Neural progenitor cell (in vitro differentiated cells): ENCODE measurements around the genes FAT1 and TRIML2.

DNA sequence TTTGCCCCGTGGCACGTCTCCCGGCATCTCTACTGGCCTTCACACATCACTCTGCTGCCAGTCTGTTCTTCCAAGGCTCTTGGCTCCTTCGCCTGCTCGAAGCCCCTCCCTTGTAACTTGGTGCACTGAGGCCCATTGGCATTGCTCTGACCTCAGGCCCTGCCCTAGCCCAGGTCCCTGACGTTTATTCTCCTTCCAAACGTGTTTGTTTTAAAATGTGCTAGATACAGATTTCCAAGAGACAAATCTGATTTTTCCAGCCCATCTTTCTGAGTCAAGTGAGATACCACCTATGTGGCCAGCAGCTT is 2.7 kb upstream of the SORBS2 start:
- RAMPAGE, long total RNA = no peak

- RAMPAGE, long total RNA = no peak
Observed at GRCh38 chr4:185830451-185831146, 18.6 kb upstream of the SORBS2 start.

- RAMPAGE, long total RNA = no peak
Observed at GRCh38 chr4:185849377-185850088, 37.5 kb upstream of the SORBS2 start.

DNA sequence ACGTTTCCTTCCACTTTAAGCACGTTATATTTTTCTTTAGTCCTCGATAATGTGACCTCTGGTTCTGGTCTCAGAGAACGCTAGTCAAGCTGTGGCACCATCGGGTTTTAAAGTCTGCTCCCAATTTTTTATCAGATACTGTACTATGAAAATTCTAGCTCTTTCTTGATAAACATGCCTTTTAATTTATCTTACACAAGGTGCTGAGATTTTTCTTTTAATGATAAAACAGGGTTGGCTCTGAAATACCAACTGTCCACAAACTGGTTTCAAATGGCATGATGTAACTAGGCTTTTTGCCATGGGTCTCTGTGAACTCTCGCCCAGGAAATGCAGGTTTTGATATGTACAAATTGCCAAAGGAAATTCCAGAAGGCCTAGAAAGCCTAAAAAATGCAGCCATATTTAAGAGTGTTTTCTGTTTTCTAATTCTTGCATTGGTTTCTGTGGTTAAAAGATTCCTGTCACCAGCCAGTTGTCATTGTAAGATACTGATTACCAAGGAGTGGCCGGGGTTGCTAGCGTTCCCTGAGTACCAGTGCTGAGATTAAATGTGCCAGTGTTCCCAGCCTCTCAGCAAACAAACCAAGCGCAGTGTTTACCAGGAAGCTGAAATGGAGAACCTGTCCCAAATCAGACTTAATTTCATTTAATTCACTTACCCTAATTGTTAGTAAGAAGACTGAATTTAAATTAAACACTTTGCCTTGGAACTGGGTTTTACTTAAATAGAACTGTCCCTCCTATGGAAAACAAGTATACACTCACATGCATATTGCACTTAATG is 53.9 kb upstream of the SORBS2 start:
- RAMPAGE, long total RNA = no peak

DNA sequence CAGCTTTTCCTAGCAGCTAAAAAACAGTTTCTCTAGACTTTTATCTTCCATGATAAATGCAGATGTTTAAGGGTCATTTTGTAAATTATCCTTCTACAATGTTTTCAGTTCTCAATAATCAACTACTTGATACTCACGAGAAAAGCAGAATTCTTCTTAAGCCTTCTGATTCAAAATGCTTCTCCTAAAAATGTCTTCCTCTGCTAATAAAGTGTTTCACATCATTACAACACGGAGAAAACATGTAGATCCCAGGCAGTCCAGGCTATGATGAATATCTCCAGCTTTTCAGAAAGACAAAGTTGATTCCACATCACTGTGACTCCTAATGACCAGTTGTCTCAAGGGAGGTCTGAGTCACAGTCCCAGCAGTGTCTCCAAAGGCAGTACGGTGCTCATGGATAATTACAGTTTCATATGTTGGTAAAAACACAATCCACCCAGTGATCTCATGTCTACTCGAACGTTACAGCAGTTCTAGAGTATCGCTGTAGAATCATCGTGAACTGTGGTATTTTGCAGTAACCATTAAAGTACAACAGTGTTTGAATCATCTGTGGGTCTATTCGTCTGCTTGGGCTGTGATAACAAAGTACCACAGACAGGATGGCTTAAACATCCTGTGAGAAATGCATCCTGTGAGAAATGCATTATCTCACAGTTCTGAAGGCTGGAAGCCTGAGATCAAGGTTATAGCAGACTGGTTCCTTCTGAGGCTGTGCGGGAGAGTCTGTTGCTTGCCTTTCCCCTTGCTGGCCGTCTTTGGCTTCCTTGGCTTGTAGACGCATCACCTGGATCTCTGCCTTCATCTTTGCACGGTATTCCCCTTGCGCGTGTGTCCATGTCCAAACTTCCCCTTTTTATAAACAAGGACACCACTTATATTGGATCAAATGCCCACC is 121.1 kb upstream of the SORBS2 start:
- RAMPAGE, long total RNA = no peak

DNA sequence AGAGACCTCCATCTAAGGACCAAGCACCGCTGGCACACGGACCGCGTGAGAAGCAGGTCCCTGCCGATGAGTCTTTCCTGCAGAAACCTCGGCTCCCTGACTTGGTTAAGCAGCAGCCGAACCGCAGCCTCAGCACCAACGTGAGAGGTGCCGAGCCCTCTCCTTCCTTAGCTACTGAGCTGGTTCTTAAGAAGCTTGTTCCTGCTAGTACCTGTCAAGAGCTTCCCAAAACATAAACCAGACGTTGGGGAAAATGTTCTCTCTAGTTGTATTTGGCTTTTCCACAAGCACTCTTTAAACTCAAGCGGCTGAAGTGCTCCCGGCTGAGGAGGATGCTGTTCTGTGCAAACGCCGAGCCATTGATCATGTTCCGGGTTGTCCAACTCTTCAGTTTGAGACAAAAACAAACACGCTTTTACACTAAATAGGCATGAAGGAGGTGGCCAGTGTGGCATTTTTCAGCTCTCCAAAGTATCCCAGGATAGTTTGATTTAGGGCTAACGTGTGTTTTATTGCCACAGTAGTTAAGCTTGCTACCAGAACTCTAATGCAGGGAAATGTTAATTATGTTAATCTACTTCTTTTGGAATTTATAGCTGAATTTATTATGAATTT is 29.2 kb upstream of the TLR3 start:
- RAMPAGE, long total RNA = no peak

DNA sequence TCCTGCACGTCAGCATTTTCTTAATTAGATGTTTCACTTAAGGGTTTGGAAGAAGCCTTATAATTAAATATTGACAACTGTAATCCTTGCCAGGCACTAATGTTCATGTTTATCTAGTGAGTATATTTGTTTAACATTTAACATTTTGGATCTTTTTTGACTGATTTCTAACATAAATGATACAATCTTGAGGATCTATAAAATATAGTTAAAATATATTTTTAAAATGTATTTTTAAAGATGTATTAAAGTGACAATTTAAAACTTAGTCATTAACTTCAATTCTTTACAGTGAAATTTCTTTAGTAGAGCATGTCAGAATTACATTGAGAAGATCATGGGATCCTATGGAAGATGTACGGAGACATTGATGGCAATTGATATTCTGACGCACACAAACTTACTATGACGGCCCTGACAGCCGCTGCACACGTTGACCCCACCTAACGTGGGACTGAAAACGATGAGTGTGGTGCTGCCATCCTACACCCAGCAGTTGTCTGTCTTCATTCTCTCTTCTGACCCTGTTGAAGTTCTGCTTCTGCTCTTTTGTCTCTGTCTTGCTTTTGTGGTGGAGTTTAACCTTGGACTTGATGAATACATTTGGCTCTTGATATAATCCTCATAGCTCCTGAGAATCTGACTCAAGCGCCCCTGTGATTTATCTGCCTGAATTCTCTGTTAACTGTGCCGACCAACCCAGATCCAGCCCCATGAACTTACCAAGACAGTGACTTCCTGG is 52.5 kb downstream of the TLR3 start:
- RAMPAGE, long total RNA = no peak

GRCh38 chr4:186151487-186152445 is 39.6 kb upstream of the CYP4V2 start:
- RAMPAGE, long total RNA = no peak

DNA sequence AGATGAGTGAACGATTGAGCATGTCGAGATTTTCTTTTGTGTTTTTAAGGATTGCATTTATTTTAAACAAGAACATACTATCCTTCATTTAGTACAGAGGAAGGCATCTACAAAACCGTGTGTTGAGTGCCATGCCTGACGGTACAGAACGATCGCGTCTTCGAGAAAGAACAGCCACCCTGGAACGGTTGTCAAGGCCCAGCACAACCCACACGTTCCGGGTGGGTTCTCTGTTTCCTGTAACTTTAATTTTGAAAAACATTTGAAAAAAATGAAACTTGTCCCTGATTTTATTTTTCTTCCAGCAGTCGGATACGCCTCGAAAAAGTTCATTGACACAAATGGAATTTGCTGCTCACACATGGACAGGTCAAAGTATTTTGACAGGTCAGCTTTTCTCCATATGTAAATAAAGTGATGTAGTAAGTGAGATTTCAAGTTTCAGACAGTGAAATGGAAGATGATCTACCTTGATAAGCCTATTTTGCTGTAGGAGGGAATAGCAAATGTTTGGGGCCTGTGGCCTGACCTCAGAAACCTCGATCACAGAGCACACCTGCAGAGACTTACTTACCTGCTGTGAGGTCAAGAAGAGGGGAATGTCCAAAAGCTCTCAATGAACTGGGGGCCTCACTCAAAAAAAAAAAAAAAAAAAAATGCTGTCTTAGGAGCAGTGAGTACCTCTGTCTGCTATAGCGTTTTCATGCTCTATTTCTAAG is 24.3 kb upstream of the CYP4V2 start:
- RAMPAGE, long total RNA = no peak

DNA sequence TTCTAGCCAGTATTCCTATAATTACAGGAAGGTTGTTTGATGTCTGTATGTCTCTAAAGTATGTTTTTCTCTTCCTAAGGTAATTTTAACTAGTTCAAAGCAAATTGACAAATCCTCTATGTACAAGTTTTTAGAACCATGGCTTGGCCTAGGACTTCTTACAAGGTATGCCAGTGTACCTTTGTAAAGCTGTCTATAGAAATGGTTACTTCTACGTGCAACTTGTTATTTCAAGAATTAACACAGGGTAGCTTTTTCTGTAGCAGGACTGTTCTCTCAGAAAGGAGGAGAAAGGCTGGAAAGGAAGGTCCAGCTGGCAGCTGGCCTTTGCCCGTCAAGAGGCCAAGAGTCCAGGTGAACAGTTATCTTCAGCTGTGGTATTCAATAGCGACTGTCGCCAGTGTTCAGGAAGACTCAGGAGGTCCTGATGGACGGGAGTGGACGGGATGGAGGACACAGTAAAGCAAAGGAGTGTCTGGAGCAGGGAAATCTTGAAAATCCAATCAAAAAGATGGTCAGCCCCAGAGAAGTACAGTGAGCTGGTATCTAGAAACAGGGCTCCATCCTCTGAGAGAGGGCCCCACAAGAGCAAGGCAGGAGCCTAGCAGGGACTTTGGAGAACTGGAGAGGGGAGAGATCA is 4.7 kb downstream of the CYP4V2 start:
- RAMPAGE, long total RNA = no peak

GRCh38 chr4:186212403-186212962 is 14.8 kb upstream of the KLKB1 start:
- RAMPAGE, long total RNA = no peak

DNA sequence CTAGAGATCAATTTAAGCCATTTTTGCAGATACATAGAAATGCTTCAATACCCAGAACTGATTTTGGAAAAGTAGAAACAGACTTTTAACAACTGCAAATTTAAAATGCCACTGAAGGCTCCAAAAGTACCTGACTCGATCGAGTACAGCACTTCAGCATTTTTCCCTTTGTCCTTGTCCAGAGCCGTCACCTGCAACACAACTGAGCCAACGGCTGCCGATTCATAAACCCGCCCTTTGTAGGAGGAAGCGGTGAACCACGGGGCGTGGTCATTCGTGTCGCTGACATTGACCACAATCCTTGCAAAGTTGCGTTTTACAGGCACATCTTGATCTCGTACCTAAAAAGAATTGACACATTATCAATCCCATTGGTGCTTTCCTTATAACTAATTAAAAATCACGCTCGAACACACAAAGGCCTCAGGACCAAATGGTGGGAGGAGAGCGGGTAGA is 72.7 kb upstream of the MTNR1A start:
- RAMPAGE, long total RNA = no peak

- RAMPAGE, long total RNA = no peak
Observed at GRCh38 chr4:186722764-186723456, 746 bp downstream of the FAT1 start.

DNA sequence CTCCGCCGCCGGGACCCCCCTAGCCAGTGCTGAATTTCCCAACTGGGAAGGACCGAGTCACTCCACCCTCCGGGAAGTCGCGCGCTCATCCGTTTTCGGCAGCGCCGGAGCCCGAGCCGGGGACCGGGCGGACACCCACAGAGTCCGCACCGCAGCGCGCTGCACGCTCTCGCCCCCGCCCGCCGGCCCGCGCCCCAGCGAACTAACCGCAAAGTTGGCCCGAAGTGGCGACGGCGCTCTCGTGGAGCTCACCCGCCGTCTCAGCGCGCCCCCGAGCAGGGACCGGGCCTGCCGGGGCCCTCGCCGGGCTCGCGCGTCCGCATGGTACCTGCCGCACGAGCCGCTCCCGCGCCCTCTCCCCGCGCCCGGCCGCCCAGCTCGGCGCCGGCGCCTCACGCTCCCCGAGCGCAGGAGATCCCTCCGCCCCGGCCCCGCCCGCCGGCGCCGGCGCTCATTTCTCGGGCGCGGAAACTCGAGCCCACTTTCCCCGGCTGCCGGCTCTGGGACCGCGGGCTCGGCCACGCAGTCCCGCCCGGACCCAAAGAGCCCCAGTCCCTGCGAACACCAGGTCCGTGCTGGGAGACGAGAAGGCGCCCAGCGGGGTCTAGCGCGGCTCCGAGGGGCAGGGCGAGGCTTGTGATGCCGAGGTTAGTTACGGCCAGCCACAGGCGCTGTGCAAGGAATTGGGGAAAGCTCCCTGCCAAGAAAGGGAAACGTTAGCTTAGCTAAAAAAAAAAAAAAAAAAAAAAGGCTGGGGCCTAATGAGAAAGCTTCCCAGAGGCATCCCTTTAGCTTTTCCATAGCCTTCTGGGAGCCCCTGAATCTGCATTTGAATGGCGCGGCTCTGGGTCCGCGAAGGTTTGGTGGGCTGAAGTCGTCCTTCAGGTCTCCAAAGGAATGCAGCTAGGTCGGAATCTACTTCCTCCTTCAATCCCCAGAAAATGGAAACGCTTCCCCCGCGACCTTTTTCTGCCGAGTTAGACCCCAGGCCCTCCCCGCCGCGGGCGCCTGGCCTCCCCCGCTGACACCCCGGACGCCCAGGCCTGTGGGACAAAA is at the start of gene FAT1:
TSS of gene FAT1 (minus strand) at position 400 of the 1,056 bp plus-strand sequence.
- RAMPAGE, long total RNA = start-site peak on the minus strand centred at position 319 of the sequence, 60 bp wide, 45 and 114 reads in 2 replicates

DNA sequence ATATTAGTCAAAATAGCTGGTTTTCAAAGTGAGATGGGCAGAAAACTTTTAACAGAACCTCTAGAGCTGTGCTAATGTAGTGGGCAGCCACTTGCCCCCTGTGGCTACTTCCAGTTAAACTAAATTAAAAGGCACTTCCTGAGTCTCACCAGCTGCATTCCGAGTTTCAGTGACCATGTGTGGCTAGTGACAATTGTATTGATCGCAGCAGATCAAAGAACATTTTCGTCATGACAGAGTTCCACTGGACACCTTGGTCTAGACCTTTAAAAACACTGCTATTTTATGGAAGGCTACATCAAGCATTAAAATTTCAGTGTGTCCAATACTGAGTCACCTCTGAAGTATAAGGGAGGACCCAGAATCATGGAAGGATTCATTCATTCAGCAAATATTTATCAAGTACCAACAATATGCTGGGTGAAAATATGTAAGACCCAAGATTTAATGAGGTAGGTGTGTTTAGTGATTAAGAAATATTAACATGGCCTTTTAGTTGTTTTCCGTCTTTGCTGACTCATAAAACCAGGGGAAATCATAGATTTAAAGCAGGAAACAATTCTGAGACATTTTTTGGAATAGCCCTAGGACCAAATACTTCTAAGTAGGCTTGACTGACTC is 5.1 kb upstream of the FAT1 start:
- RAMPAGE, long total RNA = no peak

DNA sequence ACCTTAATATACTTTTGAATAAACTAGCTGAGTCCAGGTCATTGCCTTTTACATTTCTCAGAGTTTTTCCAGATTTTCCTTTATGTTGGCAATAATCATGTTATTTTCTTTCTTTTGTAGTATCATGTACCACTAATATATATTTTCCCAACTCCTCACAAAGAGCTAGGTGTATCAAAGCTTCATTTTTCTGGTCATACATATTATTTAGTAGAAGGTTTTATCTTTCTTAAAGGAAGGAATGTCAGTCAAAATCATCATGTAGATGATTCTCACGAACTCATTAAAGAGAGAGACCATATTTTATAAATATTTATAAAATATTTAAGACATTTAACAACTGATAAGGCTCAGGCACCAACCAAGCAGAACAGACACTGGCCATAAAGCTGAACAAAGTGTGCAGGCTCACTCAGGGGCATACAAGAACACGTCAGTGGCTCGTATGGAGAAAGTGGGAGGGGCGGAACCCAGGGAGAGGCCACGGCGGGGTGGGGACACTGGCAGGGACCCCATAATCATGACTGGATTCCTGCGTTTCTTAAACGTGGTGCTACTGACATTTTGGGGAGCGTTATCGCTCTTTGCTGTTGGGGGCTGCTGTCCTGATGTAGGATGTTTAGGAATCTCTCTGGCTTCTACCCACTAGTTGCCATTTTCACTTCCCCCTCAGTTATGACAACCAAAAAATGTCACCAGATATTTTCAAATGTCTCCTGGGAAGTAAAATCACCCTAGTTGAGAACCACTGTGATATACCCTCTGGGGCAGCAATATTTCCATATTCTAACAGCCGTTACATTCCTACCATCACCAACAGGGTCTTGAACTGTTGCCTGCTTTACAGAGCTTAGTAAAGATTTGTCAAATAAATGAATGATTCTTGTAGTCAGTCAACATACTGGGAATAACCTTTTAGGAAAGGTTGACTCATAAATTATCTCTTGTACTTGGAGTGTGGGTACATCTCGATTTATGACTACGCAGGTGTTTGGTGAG is 31.4 kb upstream of the FAT1 start:
- RAMPAGE, long total RNA = no peak

- RAMPAGE, long total RNA = no peak
Observed at GRCh38 chr4:186839429-186840062, 115.9 kb upstream of the FAT1 start.

DNA sequence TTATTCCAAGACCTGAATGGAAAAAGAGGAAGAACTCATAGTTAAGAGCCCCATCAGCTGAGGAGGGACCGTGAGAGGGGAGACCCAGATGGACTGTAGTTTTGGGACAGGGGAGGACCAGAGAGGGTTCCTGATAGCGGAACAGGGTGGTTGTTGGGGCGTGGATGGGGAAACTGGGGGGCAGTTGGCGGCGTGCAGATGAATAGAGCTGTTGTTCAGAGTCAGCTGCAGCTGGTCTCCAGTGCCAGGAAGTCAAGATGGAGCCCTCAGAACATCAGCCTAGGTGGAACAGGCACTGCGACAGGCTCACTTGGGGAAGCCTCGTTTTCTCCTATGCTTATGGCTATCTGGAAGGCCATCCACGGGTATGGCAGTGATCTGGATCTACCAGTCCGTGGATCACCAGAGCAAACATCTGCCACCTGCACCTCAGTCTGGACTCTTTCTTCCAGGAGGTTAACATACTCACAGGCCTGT is 471.2 kb upstream of the FAT1 start:
- RAMPAGE, long total RNA = no peak

DNA sequence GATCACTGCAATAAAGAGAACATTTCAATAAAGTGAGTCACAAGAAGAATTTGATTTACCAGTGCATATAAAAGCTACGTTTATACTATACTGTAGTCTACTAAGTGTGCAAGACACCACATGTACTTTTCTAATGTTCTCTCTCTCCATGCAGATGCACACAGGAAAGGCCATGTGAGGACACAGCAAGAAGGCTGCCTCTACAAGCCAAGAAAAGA is 583.5 kb upstream of the FAT1 start:
- RAMPAGE, long total RNA = no peak

- RAMPAGE, long total RNA = no peak
Observed at GRCh38 chr4:188109195-188109760, at the start of gene TRIML2. TSS of gene TRIML2 (minus strand) at chr4:188109603.